Rectum (tissue), 1 donor: ENCODE data around the gene ISG20L2.

- PRO-cap, result no peak
Observed at GRCh38 chr1:156105930-156106380, 8.6 kb upstream of the LMNA start.

GRCh38 chr1:156114057-156114651, 357 bp upstream of the LMNA start:
- PRO-cap, result bidirectional peak, plus-strand start at chr1:156114270, minus-strand start at chr1:156114178; bidirectional peak, plus-strand start at chr1:156114711, minus-strand start at chr1:156114615

DNA sequence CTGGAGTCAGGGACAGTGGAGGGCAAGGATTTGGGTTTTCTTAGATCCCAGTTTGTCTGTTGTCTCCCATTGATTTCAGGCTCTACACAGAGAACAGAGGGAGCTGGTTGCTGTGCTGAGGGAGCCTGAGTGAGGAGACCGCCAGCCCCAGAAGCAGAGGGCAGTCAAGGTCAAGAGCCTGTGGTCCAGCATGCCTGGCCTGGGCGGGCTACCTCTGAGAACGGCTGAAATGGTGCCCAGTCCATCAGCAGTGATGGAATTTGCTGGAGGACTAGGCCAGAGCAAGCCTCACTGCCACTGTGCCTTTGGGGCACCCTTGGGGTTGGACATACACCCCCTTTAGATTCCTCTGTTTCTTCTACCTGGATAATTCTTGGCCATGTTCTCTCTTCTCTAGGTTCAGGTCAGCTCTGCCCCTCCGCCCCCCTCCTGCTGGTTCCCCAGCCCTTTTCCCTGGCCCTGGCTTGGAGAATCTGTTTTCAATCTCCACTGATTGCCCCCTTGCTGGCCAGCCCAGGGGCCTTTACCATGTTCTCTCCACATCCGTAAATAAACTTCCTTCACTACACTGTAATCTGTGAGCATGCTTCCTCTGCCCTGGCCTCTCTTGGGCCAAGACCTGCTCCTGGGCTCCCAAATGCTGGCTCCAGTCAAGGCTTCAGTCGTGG, 2.4 kb upstream of the BGLAP start:
- PRO-cap, result no peak

- PRO-cap, result no peak
Observed at GRCh38 chr1:156249177-156250405, 1.7 kb upstream of the PAQR6 start.

DNA sequence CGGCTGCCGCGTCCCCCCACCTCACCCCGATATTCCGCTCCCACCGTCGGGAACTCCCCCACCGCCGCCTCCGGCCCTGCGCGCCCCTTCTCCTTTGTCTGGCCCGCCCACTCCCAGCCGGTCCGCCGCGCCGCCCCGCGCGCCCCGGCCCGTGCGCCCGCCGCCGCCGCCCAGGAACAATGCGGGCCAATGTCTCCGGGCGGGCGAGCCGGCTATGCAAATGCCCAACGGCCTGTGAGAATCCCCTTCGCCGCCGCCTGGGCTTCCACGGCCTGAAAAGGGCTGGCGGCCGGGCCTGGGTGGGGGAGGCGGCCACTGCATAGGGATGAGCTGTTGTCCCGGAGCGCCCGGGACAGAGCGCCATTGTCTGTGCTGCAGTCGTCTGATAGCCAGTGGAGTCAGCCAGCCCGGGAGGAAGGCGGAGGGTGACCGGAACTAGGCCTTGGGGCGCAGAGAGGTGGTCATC, 19.4 kb downstream of the RHBG start:
- PRO-cap, result no peak

GRCh38 chr1:156480555-156481715, 19.6 kb downstream of the MEF2D start:
- PRO-cap, result unidirectional peak, minus-strand start at chr1:156480877

DNA sequence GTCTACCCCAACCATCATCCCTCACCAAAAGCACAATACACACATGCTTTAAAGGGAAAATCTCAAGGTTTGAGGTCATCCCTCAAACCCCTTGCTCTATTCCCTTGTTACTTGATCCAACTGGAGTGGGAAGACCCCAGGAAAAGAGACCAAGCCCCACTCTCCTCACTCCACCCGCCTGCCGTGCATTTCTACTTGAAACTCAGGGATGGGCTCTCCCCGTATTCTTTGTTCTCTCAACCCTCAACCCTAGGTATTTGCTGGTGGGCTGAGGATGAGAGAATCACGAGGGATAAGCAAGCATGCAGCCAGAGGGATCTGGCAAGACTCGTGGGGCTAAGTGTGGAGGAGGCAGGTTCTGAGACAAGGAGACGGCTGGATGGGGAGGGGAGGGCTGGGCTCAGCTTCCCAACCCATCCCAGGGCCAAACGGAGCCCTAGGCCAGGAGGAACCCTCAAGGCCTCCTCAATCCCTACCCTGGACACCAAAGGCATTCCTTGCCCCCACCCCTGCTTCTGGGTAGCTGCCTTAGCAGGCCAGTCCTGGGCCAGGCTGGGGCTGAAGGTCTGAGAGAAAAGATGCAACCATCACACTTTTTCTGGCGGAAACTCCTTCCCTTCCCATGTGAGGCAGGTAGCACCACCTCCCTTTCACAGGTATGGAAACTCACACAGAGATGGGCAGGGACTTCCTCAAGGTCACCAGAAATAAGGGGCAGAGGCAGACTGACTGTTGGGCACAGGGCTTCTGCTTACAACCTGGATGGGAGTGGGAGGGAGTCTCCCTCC, 6.3 kb downstream of the MEF2D start:
- PRO-cap, result no peak

- PRO-cap, result bidirectional peak, plus-strand start at chr1:156500122, minus-strand start at chr1:156500024
Observed at GRCh38 chr1:156499661-156500227, 831 bp downstream of the MEF2D start.

DNA sequence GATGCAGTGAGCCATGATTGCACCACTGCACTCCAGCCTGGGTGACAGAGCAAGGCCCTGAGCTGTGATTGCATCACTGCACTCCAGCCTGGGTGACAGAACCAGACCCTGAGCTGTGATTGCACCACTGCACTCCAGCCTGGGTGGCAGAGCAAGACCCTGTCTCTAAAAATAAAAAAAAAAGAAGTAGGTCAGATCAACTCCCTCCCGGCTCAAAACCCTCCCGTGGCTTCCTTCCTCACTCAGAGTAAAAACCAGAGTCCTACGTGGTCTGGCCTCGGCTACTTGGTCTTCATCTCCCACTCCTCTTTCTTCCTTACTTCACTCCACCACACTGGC, 19.4 kb downstream of the IQGAP3 start:
- PRO-cap, result no peak

DNA sequence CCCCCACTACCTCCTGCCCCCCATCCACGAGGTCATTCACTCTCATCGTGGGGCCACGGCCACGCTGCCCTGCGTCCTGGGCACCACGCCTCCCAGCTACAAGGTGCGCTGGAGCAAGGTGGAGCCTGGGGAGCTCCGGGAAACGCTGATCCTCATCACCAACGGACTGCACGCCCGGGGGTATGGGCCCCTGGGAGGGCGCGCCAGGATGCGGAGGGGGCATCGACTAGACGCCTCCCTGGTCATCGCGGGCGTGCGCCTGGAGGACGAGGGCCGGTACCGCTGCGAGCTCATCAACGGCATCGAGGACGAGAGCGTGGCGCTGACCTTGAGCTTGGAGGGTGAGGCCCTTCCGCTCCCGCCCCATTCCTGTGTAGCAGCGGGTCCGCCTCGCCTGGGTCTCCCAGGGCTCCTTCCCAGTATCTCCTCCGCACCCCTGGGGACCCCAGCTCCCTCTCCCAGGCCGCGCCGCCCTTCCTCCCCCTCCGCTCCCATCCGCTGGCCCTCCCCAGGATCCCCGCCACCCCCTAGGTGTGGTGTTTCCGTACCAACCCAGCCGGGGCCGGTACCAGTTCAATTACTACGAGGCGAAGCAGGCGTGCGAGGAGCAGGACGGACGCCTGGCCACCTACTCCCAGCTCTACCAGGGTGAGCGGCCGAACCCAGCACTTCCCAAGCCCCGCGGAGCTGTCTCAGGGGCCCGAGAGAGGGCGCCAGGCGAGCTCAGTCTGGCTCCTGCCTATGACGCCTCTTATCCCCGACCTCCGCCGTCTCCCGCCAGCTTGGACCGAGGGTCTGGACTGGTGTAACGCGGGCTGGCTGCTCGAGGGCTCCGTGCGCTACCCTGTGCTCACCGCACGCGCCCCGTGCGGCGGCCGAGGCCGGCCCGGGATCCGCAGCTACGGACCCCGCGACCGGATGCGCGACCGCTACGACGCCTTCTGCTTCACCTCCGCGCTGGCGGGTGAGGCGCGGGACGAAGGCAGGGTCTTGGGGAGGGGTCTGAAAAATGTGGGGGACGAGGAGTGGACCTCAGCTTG, 4.9 kb downstream of the HAPLN2 start:
- PRO-cap, result unidirectional peak, plus-strand start at position 366 of the sequence; bidirectional peak, plus-strand start at position 780 of the sequence, minus-strand start at position 681 of the sequence

DNA sequence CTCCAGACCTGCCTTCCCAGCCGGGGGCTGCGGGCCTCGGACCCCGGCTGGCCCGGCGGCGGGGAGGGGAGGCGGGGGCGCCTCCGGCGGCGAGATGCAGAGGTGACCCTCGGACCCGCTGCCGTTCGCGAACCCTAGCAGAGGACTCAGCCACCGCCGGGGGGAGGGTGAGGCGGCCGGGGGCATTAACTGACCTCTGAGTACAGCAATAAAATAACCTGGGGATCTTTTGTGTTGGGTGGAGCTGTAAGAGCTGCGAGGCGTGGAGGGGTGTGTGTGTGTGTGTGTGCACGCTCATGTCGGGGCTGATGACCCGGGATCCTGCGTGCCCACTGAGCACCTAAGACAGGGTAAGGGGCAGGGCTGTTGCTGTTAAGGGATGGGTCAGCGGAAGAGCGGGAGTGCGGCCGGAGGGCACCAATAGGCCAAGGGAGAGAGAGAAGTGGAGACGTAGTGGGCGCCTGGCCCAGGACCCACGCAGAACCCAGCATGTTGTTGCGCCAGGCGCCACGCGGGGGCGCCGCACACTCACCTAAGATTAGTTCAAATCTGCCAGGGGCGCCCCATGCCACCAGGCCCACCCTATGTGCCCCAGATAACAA, 6.4 kb downstream of the HAPLN2 start:
- PRO-cap, result no peak

DNA sequence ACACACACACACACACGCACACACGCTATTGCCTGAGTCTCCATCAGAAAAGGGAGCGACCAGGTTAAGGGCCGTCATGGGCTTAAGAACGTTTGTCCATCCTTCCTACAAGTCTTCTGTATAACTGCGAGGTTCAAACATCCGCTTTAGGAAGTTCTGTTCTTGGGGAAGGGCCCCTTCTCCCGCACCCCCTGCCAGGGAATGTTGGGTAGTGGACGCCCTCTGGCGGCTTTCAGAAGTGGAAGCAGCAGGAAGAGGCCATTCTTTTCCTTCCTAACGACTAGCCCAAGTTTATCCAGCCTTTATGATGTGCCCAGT, 748 bp upstream of the NES start:
- PRO-cap, result unidirectional peak, minus-strand start at position 118 of the sequence

DNA sequence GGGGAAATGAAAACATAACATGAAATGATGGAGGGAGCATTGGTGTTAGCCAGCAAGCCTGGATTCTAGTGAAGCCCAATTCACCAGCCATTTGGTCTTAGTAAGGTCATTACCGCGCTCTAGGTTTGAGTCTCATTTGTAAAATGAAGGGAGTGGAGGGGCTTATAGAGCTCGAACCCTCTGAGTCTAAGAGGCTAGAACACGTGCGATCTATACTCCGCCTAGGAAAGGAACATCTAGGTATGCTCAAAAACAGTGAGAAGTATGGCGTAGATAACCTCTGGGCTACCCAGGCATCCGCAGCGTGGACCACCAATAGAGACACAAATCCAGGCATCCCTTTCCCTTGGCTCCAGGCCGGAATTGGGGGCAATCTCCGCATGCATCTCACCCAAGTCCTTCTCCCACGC, 378 bp upstream of the METTL25B start:
- PRO-cap, result no peak

GRCh38 chr1:156728296-156729404, at the start of gene ISG20L2:
TSS of gene ISG20L2 (minus strand) at chr1:156728766.
- PRO-cap, result bidirectional peak, plus-strand start at chr1:156728510, minus-strand start at chr1:156728412; bidirectional peak, plus-strand start at chr1:156728939, minus-strand start at chr1:156728736; unidirectional peak, minus-strand start at chr1:156729199

GRCh38 chr1:156766185-156767022, 931 bp upstream of the PRCC start:
- PRO-cap, result unidirectional peak, plus-strand start at chr1:156766501; bidirectional peak, plus-strand start at chr1:156766581, minus-strand start at chr1:156766551

DNA sequence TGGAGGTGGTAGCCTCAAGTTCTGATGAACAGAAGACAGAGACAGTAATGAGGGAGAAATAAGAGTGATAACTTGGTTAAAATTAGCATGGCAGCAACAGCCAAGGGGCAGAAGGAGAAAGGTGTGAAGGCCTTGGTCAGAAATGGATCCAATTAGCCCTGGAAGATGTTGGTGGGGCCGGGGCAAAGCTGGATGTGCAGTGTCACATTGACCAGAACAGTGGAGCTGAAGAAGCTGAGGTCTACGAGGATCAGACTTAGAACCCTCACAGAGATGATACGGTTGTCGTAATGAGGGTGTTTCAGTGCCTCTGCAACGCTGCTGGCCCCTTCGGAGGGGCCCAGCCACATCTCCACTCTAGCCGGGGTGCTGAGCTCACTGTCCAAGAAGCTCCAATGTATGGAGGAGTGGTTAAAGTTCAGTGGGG, 14.2 kb downstream of the SH2D2A start:
- PRO-cap, result no peak

- PRO-cap, result no peak
Observed at GRCh38 chr1:156806587-156806943, 10.1 kb downstream of the SH2D2A start.

DNA sequence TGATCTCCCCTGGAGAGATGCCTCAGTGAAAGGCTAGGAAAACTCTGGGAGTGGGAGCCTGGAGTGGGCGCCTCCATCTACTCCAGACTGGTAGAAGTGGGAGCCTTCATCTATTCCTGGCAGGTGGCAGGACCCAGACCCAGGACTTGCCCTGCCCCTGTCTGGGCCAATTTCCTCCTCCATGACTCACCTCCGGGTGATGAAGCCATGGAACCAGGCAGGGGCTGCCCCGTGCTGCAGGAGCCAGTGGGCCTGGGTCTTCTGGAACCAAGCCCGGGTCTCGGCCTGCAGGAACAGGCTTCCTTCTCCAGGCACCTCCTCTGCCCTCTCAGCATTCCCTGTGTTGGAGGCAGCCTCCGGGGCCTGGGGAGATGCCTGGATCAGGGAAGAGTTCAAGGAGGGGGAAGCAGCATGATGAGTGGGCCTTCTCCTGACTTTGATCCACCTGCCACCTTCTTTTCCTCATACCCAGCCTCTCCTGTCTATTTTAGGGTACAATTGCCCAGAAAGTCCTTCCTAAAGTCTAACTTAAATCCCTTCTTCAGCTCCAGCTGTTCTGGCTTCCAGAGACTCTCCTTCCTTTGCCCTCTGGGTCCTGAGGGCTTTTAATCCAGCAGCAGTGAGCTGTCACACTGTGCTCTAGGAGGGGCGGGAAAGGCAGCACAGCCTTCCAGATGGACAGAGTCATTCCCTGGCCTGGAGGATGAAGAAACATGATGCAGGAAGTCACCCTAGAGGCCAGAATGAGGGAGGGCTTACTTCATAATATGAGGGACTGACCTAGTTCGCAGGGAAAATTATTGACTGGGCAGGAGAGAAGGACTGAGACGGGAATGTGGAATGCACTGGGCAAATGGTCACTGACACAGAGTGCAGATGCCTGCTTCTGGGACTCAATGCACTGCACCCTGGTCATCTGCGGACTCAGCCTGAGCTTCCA, 1.5 kb downstream of the SH2D2A start:
- PRO-cap, result unidirectional peak, plus-strand start at position 825 of the sequence

DNA sequence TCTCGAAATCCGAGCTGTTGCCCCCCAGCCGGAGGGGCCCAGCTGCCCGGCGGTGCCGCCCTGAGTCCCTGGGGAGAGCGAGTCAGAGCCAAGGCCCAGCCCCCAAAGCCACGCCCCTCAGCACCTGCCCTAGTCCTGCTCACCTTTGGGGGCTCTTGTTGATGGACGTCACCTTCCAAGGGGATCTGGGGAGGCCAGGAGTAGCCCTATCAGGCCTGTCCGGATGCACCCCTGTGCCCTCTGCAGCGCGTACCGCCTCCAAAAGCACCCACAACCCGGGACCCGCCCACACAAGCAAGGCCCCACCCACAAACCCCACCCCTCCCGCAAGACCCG, 13.7 kb downstream of the INSRR start:
- PRO-cap, result no peak

DNA sequence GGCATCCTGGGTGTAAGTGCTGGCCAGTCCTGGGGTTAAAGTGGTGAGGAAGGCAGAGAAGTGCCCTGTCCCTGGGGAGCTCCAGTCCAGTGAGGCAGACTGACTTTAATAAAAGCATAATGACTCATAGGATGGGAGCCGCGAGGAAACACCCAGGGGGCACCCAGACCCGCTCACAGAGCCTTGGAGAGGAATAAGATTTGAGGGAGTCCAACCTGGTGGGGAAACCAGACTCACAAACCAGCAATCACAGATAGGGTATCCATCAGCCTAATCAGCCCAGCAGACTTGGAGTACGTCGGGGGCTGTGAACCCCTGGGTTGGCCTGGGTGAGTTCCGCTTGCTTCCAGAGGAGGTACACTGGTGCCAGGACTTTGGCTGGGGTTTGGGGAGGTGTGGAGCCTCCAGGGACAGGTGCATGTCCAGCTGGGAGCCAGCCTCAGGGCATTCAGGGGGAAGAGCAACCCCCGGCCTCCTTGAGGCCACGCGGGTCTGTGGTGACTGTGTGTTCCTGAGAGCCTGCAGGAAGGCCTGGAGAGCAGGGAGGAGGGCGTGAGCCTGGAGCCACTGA, 3.7 kb downstream of the PEAR1 start:
- PRO-cap, result no peak